ENCODE measurements around a stretch of chr16.

GRCh38 chr16:10545551-10546066 lies 34.8 kb downstream of the EMP2 start:
- RRBS, result no CpG with 5 or more reads among the region's 8 CpGs

GRCh38 chr16:10556102-10556814 lies 24.1 kb downstream of the EMP2 start:
- RRBS, result no CpG with 5 or more reads among the region's 3 CpGs

GRCh38 chr16:10558371-10559626 lies 21.6 kb downstream of the EMP2 start:
- RRBS, result 12% methylated on average over 2 of the region's 34 CpGs

- RRBS, result no CpG with 5 or more reads among the region's 9 CpGs
Observed at GRCh38 chr16:10846537-10847177, 28.1 kb upstream of the TVP23A start.

DNA sequence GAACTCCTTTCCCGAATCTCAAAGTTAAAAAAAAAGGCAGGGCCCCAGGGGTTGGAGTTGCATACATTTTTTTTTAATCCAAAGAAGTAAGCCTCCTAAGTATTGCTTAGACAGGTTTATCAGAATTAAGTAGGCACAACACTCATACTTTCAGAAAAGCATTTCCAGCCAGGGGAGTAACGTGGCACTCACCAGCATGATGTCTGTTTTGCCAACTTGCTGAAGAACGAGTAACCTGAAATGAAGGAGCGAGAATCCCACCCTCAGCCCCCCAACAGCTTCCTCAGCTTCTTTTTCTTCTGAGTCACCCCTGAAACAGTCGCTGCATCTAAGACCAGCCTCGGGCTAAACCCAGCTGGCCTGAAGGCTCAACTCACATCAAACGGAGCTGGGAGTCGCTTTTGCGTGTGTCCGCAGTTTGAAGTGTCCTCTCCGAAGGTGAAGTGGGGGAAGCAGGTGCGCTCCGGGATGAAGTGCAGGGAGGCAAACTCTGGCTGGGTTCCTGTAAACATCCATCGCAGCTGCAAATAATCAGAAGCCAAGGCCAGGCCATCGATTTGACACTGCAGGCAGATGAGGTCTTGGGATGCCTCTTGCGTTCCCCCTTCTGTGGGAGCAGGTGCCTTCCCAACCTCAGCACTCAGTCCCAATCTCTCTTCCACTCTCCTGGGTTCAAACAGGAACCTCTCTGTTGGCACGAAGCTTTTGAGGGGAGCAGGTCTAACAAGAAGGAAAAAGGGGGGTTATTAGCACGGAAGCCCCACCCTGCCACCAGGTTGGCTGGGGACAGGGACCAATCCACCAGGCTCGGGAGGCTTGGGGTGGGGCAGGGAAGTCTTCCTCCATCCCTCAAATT lies 13.2 kb downstream of the DEXI start:
- RRBS, result no CpG with 5 or more reads among the region's 19 CpGs

- RRBS, result no CpG with 5 or more reads among the region's 15 CpGs
Observed at GRCh38 chr16:11010554-11011296, 66.4 kb downstream of the CLEC16A start.

DNA sequence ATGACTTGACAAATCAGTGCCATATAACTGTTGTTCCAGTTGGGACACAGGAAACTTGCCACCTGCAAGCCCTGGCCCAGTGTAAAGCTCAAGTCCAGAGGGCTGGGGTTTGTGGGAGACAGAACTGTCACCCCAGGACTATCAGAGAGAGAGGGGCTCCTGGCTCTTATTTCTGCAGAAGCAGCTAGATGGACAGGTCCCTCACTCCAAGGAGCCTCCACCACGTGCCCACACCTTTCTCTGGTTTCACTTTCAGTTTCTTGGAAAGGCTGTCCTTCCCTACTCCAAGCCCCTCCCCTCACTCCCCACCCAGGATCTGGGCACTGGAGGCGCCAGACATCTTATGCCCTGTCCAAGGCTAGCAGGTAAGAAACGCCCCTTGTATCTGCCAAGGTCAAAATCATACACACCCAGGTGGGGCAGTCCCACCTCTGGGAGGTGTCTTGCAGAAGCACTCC lies 31.5 kb upstream of the PRM1 start:
- RRBS, result no CpG with 5 or more reads among the region's 3 CpGs

DNA sequence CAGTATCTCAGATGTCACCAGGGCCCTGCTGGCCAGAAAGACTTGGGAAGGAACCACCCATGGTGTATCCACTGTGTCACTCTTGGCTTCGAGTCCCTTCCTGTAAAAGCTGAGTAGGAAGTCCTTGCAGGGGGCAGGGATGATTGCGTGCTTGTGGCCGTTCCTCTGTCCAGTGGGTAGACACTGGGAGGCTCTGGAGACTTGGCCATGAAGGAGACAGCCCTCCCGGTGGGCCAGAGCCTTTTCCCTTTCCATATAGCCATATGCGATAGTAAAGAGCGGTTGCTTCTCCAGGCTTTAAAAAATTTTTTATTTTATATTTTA lies 19.1 kb upstream of the RMI2 start:
- RRBS, result no CpG with 5 or more reads among the region's 6 CpGs

DNA sequence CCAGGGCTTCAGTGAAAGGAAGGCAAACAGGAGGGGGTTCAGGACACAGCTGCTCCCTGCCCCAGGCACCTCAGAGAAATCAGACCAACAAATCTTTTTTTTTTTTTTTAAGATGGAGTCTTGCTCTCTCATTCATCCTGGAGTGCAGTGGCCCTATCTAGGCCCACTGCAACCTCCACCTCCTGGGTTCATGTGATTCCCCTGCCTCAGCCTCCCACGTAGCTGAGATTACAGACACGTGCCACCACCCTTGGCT lies 31.8 kb downstream of the ENSG00000188897 start:
- RRBS, result no CpG with 5 or more reads among the region's 2 CpGs

- RRBS, result no CpG with 5 or more reads among the region's 15 CpGs
Observed at GRCh38 chr16:11538634-11539172, 11.7 kb upstream of the ENSG00000188897 start.

GRCh38 chr16:11560414-11561456 lies 26.0 kb downstream of the LITAF start:
- RRBS, result 16% methylated on average over 2 of the region's 26 CpGs

DNA sequence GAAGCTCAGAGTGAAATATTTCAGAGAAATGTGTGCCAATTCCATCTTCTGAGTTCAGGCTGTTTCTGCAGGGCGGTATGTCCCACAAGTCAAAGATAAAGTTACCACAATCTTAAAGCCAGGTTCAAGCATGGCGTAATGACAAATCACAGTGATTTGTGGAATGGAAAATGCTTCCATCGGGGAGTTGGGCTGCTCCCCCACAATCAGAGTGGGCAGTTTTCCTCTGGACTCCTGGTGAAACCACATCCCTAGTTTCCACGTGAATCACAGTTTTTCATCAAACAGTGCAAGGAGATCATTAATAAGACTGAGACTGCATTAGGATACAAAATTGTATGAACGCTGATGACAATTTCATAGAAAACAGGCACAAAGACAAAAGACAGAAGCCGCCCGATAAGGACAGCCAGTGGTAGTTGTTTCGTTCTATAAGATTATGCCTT lies 3.6 kb downstream of the LITAF start:
- RRBS, result no CpG with 5 or more reads among the region's 8 CpGs

- RRBS, result 88% methylated on average over 1 of the region's 19 CpGs
Observed at GRCh38 chr16:11627836-11628673, 40.2 kb upstream of the SNN start.

- RRBS, result no CpG with 5 or more reads among the region's 13 CpGs
Observed at GRCh38 chr16:11678431-11679293, 10.4 kb downstream of the SNN start.

- RRBS, result no CpG with 5 or more reads among the region's 20 CpGs
Observed at GRCh38 chr16:11679294-11680036, 11.2 kb downstream of the SNN start.

GRCh38 chr16:11715973-11716859 lies 26.4 kb downstream of the TXNDC11 start:
- RRBS, result no CpG with 5 or more reads among the region's 2 CpGs

DNA sequence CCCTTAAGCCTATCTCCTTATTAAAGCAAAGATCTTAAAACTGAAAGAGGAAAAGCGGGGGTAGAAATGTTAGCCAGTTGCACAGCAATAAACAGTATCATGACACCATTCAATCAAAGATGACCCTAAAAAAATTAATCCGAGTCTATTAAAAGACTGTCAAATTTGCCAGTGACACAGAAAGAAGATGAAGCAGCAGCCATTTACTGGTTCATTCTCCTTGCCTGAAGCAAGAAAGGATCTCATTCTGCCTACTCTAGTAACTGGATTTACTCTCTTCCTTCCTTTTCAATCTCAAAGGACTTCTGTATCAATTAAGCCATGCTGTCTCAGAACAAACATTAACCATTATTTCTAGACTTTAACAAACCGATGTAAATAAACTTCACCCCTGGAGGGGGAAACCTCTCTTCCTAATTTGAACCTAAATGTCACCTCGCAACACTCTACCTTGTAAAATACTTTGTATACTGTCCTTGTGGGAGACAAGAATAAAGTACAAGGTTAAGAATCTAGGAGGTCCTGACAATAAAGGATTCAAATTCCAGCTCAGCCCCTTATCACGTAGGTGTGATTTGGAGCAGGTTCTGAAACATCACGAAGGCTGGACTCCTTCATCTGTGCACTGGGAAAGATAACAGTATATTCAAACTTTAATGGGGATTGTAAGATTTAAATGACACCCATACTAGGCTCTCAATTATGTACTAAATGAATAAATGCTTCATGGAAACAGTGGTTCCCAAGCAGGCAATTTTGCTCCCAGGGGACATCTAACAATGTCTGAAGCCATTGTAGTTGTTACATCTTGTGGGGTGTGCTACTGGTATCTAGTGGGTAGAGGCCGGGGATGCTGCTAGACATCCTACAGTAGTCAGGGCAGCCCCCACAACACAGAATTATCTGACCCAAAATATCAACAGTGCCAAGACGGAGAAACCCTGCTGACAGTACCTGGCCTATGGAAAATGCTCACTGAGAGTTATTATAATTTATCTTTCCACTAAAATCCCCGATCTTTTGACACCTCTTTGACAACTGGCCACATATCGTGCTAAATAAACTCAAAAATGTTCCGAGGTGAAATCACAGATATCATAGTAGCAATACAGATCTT lies 2.1 kb downstream of the TXNDC11 start:
- RRBS, result no CpG with 5 or more reads among the region's 11 CpGs

DNA sequence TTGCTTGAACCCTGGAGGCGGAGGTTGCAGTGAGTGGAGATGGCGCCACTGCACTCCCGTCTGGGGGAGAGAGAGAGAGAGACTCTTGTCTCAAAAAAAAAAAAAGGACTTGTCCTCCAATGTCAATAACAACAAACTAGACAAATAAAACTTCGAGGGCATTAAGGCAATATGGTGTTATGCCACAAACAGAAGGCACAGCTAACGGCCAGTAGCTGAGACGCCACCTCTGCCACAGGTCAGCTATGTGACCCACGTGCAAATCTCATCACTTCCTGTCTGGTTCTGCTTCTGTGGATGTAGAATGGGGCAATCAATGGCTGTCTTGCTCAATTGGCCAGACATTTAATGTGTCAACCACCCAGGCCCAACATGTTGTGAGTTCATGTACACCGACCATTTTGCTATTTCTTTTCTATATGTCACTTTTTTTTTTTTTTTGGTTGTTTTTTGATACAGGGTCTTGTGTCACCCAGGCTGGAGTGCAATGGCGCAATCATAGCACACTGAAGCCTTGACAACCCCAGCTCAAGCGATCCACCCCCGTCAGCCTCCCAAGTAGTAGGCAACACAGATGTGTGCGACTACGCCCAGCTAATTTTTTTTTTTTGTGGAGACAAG lies 923 bp upstream of the TXNDC11 start:
- RRBS, result no CpG with 5 or more reads among the region's 13 CpGs

DNA sequence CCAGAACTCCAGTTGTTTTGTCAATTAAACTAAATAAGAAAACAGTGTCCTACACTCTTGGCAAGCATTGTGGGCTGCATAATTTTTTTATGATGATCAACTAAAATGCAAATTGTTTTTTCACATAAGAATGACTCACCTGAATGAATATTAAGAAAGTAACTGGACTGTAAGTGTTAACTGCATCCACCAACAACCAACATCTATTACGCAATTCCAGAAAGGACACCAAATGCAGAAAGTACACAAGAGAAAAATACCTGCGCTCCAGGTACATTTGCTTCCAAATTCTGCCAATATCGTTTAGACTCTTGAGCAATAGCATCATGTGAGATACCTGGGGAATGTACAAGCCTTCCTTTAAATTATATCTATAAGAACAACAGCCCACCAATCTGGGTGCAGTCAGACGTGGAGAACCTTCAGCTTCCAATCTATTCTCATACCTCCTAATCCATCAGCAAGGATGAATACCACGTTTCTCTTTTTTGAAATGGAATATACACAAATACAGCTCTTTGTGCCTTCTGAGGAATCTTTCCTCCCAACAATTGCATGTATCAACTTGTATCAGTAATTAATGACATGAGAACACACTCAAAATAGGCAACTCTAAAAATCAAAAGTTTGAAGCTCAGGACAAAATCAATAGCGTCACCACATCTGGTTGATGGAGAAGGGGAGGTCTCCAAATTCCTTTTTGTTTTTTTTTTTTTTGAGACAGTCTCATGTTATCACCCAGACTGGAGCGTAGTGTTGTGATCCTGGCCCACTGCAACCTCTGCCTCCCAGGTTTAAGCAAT lies 20.0 kb upstream of the TXNDC11 start:
- RRBS, result no CpG with 5 or more reads among the region's 7 CpGs

DNA sequence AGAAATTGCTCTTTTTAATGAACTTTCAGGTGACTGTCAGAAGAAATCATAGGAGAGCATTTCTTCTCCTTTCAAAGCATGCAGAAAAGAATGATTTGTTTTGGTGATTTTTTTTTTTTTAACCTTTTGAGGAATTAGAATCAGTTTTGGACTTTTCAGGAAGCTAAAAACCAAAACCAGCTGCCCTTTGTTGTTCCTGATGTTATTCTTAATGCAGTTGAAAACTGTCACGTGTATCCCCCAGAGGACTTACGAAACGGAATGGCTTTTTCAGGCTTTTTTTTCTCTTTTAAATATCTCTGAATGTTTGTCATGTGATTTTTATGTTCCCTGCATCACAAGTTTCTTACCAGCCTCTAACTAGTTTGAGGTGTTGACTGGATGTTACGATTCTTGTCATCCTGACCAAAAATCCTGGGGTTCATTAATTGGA lies 34.1 kb downstream of the SNX29 start:
- RRBS, result no CpG with 5 or more reads among the region's 4 CpGs

Measured in iris pigment epithelial cell (primary cell).